Peripheral blood mononuclear cell (primary cell): ENCODE results near the genes ZNF682 and UQCRFS1.

- PRO-cap, 8 experiments: no peak in any of the 8 experiments
Measured at GRCh38 chr19:19784675-19785357, 36.7 kb downstream of the ZNF506 start.

DNA sequence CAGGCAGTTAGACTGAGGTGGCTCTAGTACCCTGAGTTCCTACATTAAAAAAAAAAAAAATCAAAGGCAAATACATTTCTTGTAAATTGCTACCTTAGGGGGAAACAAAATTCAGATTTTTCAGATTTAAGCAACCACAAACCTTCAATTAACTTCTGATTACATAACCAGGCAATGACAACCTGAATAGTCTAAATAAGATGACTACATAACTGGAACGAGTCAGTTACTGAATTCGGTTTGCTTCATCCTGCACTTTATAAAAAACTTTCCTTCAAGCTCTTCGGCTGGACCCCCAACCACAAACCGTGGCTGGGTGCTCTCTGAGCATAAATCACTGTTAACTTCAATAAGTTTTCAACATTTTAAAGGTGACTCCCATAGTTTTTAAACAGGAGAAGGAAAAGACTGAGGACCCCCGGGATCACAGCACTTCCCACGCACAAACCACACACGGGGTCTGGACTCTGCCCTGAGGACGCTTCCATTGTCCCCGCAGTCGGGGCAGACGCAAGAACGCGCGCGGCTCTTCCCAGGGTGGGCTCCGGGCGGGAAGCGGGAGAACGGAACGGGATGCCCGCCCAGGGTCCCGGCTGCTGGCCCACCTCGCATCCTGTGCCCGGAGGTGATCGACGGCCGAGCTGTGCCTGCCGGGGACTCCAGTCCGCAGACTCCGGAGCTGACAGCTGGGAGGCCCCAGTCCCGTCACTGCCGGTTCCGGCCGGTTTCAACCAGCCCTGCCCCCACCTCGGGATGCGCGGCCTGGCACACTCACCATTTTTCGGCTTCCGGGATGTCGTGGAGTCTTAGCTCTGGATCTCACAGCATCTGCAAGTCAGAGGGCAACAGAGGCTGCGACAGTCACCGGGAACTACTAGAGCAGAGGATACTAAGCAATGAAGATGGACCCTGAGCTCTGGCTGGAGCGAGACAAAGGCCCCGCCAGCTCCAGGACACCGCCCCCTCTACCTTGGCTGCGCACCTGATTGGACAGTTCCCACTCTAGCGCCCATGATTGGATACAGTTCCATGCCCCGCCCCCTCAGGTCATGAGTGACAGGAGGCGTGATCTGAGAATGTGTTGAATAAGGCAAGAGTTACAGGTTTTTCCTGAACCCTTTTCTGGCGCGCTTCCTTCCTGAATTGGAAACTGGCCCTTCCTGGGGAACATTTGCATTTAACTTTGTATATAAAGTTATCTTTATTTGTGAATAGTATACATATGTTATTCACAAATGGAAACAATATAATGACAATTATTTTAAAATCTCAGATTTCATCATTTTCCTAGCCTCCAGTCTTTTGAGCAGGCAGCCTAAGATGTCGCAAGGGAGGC, at the start of gene ZNF682:
Gene ZNF682, minus strand, starts transcription at position 938 of the 1,336 bp plus-strand sequence.
- PRO-cap, 8 experiments: peak in 8 of 8 experiments; most common plus-strand start position 225 of the sequence (in 4); most common minus-strand start position 675 of the sequence (in 5)

DNA sequence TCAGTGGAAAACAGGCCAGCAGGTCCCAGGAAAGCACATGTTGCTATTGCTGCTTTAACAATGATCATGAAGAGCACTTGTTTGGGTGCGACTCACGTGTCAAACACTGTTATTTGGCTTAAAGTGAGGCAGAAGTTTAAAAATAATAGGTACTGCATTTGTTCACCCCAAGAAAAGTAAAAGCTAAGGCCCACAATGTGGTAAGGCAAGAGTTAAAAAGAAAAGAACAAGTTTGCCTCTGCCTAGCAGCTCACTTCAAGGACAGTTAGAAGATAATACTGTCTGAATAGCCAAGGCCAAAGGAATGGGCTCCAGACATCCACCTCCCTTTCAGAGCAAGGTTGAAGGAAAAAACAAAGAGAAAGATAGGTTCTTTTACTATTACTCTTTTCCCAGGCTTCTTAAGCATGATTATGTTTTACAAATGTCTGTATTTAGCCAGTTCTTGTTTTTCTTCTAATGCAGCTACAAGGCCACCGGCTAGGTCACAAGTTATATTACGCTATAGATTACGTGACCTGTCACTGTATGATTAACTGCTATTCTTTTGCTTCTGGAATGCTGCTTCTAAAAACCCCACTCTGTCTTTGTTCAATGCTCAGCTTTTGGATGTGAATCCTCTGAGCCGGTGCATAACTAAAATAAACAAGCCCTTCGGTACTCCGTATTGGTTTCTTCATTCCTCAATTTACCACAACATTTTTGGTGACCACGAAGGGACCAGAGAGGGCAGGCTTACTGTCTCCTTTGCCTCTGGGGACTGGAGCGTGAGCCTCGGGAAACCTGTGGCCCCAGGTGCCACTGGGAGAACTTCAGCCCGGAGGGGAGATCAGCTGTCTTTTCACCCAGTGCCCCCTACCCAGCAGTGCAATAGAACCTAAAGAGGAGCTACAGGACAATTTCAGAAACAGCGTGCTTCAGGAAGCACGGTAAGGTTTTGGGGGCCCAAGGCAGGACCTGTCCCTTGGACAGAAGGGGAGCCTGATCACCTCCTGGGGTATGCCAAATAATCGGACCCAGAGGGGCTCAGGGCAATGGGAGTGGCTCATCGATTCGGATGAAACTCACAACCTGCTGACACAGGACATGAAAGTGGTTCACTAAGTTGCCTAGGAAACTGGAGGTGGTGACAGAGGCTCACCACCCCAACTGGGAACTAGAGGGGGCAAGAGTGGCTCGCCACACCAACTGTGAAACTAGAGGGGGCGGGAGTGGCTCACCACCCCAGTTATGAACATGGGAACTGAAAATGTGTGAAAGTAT, 45.8 kb upstream of the ZNF737 start:
- PRO-cap, 8 experiments: no peak in any of the 8 experiments

DNA sequence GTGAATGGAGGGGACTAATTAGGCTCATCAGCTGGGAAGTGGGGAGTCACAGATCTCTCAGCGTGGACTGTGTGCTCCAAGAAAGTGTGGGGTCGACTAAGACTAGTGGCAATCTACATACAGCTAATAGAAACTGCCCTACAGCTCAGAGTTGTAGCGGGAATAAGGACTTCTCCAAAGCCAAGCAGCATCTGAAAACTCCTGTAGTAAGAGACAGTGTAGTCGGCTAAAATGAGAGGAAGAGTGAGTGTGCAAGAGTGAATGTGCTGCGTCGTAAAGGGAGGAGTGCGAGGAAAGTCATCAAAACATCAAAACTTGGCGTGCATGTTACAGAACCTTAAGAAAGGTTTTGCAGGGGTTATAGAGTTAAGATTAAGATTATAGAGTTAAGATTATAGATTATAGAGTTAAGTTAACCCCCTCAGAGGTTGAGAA, 46.6 kb upstream of the ZNF737 start:
- PRO-cap, 8 experiments: no peak in any of the 8 experiments

DNA sequence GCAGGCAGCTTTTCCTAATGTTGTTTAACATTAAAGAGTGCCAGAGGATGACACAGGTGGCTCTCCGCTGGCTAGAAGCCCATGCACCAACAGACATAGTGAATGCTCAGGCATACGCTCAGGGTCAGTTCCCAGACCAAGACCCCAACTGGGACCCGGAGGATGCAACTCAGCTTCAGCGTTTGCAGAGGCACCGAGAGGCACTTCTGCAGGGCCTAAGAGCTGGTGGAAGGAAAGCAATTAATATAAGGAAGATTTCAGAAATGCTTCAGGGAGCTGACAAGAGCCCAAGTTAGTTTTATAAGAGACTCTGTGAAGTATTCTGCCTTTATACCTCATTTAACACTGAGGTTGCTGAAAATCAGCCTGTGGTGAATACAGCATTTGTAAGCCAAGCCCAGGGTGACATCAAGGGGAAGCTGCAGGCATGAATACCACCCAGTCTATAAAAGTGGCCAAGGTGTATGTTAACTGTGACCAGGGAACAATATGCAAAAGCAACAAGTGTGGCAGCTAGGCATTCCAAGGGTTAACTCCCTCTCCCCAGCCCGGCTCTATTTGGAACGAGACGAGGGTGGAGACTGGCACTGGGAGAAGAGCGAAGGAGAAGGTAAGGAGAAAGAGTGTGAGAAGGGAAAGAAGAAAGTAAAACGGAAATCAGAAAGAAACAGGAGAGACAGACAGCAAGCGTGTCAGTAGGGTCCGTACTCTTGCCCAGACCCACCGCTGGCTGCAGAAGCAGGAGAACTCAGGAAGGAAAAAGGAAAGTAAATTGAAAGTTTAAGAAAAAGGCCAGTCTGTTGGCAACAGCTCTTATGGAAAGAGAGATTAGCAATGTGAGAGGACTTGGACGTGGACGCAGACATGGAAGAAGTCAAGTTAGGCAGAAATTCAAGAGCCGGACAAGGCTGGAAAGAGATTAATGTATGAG, 47.8 kb downstream of the ZNF626 start:
- PRO-cap, 8 experiments: no peak in any of the 8 experiments

DNA sequence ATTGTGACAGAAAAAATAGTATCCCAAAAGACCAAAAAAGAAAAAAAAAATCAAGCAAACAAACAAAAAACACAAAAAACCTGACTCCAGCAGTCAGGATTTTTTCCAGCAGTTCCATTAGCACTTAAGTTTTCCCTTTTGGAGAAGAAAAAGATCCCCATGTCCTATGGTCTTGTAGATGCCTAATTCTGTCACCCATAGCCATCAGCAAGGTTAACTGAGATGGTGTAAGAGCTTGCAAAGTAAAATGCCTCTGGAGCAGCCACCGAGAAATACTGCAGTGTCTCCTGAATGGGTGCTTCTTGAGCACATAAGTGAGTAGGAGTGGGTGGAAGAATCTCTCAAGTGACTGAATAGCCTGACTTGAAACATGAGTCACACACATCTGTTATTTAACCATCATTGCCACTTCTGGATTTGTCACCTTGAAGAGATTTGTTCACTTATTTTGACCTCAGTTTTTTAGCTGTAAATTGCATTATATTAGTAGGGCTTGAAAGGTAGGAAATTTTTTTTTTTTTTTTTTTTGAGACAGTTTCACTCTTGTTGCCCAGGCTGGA, 2.3 kb downstream of the ZNF714 start:
- PRO-cap, 8 experiments: no peak in any of the 8 experiments

GRCh38 chr19:21510575-21510965, 5.2 kb downstream of the ZNF429 start:
- PRO-cap, 8 experiments: no peak in any of the 8 experiments

DNA sequence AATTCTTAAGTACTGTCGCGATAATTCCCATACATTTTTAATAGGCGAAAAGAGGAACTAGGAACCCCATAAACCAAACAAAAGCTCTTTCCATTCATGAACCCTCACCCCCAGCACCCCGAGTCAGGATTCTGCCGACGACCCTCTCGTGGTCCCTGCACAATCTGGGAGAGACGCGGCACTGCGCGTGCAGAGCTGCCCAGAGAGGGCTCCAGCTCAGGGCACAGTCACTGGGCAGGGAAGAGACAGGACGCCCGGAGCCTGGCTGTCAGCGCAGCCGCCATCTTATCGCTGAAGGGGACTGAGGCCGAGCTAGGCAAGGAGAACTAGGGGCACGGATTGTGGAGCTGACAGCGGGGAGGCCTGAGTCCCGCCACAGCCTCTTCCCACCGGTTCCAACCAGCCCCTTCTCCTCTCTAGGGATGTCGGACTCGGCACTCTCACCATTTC, 370 bp downstream of the ZNF98 start:
- PRO-cap, 8 experiments: no peak in any of the 8 experiments

DNA sequence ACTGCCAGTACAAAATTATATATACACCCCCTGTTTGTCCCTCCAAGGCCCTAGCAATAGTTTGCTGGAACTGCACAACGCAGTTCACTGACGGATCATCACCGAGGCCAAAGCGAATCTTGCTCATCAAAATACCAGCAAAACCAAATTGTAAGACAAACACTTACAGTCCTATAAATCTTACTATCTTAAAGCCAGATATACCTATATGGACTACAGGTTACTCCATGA, 104.4 kb upstream of the ZNF492 start:
- PRO-cap, 8 experiments: no peak in any of the 8 experiments

DNA sequence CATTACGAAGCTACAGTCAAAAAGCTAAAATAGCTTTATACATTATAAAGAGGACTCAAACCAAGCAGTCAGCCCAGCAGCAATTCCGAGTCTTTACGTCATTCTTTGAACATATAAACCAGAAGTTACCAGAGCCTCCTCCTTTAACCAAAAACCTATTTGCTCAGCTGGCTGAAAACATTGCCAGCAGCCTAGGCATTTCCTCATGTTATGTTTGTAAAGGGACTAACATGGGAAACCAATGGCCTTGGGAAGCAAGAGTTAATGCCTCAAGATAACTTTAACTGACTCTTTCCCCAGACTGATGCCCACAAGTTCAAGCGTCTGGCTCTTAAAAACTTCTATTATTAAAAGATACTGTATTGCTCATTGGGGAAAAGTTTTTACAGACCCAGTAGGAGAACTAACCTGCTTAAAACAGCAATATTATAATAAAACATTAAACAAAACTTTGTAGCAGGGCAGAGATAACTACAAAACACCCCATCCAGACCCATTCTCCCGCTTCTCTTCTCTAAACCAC, 104.0 kb upstream of the ZNF492 start:
- PRO-cap, 8 experiments: no peak in any of the 8 experiments

- PRO-cap, 8 experiments: no peak in any of the 8 experiments
Measured at GRCh38 chr19:22617593-22618417, 16.3 kb upstream of the ZNF492 start.

DNA sequence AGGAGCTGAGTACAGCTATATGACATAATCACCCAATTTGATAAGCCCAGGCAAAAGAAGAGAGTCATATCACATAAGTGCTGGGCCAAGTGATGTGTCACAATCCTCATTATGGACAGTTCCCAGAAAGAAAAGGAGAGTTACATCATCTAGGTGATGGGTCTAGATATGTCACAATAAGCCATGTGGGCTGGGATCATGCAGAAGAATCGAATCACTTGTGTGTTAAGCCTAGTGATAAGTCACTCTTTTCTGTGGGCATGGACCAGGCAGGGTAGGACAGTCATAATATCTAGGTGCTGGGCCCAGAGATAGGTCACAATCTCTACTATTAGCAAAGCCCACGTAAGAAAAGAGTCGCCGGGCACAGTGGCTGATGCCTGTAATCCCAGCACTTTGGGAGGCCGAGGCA, 14.1 kb upstream of the ZNF724 start:
- PRO-cap, 8 experiments: no peak in any of the 8 experiments

DNA sequence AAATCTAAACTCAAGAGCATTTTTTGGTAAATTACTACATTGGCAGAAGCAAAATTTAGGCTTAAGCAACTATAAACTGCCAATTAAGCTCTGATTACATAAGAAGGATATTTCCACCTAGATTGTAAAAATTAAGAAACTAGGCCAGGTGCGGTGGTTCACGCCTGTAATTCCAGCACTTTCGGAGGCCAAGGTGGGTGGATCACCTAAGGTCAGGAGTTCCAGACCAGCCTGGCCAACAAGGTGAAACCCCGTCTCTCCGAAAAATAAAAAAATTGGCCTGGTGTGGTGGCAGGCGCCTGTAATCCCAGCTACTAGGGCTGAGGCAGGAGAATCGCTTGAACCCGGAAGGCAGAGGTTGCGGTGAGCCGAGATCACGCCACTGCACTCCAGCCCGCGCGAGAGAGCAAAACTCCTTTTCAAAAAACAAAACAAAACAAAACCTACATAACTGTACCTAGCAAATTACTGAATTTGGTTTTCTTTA, 921 bp downstream of the ZNF91 start:
- PRO-cap, 8 experiments: peak in 1 of 8 experiments; most common plus-strand start position 434 of the sequence (in 1); most common minus-strand start position 351 of the sequence (in 1)

- PRO-cap, 8 experiments: no peak in any of the 8 experiments
Measured at GRCh38 chr19:23467707-23468132, 72.4 kb upstream of the ZNF91 start.

GRCh38 chr19:24000560-24001089, 85.9 kb downstream of the ZNF726 start:
- PRO-cap, 8 experiments: no peak in any of the 8 experiments

- PRO-cap, 8 experiments: no peak in any of the 8 experiments
Measured at GRCh38 chr19:27775860-27776479, 1437.0 kb downstream of the UQCRFS1 start.

DNA sequence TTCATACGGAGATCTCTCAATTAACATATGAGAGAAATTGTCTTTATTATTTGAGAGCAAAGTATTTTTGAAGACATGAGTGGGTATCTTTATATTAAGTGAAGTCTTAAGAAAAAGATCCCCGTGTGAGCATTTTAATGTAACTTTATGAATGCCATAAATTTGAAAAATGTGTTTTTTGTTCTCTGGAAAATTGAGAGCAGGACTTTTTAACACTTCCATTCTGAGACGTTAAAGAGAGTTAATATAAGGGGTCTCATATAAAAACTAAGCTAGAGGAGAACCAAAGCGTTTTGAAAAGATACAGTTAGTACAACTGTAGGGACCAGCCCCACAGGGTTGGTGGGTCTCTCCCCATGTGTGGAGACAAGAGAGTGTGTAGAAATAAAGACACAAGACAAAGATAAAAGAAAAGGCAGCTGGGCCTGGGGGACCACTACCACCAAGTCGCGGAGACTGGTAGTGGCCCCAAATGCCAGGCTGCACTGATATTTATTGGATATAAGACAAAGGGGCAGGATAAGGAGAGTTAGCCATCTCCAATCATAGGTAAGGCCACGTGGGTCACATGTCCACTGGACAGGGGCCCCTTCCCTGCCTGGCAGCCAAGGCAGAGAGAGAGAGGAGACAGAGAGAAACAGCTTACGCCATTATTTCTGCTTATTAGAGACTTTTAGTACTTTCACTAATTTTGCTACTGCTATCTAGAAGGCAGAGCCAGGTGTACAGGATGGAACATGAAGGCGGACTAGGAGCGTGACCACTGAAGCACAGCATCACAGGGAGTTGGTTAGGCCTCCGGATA, 1411.2 kb downstream of the UQCRFS1 start:
- PRO-cap, 8 experiments: no peak in any of the 8 experiments

GRCh38 chr19:29212890-29213431, at the start of gene UQCRFS1:
TSS of gene UQCRFS1 (minus strand) at chr19:29213151.
- PRO-cap, 8 experiments: peak in 8 of 8 experiments; most common plus-strand start chr19:29213258 (in 7); most common minus-strand start chr19:29213142 (in 4)

DNA sequence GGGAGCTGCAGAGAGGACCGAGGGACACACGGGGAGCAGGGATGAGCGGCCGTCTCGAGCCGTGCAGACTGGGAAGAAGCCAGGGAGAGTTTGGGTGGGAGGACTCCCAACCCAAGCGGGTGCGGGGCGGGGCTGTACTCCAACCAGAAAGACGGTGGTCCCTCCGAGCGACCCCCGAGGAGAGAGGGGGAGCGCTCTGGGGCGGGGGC, 215 bp upstream of the VSTM2B start:
- PRO-cap, 8 experiments: no peak in any of the 8 experiments

GRCh38 chr19:29587792-29588184, 18.3 kb upstream of the POP4 start:
- PRO-cap, 8 experiments: no peak in any of the 8 experiments